ENCODE measurements around a stretch of chr22.

GRCh38 chr22:31345021-31345317 is 1.2 kb downstream of the PATZ1 start:
- PRO-cap: no peak
- RAMPAGE, long total RNA: no peak

GRCh38 chr22:31347287-31348056 is 1.3 kb upstream of the PATZ1 start:
- PRO-cap: unidirectional peak, minus-strand start at chr22:31347577
- RAMPAGE, long total RNA: no peak

DNA sequence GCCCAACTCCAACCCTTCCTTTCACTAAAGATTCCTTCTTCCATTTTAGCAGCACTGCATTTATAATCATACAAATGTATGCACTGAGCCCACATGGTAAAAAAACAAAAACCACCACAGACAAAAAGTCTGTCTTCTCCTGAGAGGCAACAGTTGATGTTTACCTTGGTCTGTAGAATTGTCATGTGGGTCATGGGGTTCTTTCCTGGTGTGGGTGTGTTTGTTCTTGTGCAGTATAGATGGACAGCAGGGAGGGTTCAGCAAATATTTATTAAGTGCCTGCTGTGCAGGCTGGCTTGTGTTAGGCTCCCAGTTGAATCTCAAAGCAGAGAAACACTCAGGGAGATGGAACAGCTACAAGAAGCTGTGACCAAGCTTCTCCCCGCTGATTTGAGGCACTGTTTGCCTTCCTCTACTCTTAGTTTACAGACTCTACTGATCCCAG is 82.2 kb downstream of the PISD start:
- PRO-cap: no peak
- RAMPAGE, long total RNA: no peak

DNA sequence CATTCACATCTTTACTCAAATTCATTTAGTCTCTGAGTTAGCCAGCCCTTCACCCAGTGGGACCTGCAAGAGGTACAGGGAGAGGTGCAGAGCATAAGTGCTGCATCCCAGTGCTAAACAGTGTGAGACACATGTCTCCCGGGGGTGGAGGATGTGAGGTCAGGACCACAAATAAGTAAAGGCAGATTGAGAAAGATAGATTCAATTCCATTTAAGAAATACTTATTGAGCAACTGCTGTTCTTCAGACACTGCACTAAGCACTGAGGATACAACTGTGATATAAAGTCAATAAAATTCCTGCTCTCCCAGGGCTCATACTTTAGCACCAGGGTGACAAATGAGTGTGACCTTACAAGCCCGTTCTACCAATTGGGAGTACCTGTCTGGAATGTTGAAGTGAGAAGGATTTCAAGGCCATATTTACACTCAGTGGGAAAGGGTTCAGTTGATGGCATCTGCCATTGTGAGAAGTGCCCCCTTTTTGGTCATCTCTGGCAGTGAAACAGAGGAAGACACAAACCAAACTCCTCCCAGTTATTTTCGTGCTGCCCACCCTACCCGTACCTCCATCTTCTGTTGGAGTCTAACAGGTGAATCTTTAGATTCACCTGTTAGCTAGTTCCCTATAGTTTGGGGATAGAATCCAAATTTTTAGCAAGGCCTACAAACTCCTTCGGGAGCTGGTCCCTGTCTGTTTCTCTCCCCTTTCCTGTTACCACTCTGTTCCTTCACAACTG is 76.5 kb downstream of the PISD start:
- PRO-cap: no peak
- RAMPAGE, long total RNA: no peak

DNA sequence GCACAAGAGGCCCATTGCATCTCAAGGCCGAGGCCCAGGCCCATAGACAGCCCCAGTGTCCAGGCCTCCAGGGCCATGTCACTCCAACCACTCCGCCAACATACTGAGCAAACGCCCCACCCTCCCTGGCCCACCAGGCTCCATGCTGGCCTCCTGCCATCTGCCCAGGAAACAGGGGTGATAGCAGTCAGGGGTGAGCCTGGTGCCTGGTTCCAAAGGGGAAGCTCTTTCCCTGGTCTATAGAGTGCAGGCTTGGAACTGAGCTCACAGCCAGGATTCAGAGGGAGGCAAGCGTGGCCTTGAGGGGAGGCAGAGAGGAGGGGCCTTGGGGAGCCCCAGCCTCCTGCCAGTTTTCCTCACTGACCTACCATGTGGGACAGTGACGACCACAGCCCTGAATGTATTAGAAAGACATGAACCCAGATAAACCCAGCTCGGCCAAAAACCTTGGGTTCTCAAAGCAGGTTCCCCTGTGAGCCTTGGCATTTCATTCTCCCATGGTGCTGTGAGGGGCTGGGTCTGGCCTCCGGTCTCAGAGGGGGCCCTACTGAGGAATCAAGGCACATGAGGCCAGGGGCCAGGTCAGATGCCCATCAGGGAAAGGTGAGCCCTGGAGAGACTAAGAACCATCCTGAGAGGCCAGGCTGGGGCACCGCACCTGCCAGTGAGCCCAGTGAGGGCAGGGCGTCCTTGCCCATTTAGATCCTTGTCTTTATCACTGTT is 34.5 kb downstream of the PISD start:
- PRO-cap: no peak
- RAMPAGE, long total RNA: no peak

- PRO-cap: no peak
- RAMPAGE, long total RNA: no peak
Observed at GRCh38 chr22:31685185-31685880, 23.3 kb upstream of the PISD start.

DNA sequence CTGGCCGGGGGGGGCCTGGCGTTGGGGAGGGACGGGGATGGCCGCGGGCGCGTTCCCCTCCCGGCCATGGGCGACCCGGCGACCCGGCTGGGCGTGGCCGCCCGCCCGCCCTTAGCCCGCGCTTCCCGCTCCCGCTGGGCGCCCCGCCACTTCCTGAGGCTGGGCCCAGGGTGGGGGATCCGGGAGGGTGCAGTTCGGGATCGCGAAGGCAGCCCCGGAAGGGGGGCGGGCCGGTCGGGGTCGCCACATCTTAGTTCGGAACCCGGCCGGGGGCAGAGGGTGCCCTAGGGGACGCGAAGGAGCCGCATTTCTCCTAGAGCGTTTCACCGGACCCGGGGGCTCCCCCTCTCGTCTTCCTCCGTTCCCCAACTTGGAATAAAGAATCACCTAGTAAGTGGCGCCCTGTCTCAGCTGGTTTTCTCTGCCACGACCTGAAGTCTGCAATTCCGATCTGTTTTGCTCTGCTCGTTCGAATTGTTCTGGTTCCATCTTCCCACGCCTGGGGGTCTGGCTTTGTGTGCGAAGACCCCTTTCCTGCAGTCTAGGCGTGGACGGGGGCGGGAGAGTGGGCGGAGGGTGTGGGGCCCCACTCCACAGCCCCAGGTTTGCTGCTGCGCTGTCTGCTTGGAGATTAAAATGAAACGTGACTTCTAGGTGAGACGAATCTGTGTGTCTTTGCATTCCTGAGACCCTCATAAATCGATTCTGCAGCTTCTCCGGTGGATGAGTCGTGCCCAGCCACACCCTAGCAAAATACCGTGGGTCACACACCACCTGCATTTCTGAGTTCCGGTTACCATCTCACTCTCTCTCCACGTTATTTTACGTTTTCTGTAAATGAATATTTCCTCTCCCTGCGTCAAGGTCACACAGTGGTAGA is 751 bp downstream of the YWHAH start:
- PRO-cap: no peak
- RAMPAGE, long total RNA: no peak

DNA sequence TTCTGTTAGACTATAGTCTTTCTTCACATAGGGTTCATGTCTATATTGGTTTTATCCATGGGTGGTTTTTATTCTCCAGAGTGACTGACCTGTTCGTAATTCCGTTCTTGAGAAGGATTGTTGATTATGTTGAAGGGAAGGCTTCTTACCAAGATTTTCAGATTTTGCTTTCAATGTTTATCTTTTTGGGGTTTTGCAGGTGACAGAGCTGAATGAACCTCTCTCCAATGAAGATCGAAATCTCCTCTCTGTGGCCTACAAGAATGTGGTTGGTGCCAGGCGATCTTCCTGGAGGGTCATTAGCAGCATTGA is 11.6 kb downstream of the YWHAH start:
- PRO-cap: no peak
- RAMPAGE, long total RNA: no peak

DNA sequence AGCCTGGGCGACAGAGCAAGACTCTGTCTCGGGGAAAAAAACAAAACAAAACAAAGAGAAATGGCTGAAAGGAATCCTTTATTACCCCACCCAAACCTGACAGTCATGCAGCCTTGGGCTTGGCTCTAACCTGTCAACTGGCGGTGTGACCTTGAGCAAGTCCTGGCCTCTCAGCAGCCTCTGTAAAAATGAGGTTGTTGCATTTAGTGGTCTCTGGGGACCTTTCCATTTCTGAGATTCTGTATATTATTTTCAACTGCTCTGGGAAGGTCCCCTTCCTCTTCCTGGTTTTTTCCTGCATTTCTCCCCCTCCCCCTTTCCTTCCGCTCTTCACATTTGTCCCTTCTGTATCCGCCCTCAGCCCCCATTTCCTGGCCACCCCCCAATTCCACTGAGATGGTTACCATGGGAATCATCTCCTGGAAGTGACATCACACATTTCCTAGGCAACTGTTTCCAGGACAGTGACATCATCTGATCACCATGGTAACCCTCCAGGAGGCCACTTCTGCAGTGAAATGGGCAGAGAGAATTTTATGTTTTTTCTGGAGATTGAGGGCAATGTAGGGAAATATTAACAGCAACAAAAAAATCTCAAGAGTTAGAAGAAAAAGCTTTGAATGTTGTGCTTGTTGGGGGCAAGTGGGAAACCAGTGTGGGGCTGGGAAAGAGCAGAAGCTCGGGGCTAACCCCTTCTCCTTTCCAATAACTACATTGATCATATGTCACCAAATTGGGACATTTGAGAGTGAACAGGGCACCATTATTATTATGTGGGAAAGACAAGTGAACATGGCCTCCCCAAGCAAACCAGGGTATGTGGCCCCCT is 19.6 kb downstream of the YWHAH start:
- PRO-cap: no peak
- RAMPAGE, long total RNA: no peak

DNA sequence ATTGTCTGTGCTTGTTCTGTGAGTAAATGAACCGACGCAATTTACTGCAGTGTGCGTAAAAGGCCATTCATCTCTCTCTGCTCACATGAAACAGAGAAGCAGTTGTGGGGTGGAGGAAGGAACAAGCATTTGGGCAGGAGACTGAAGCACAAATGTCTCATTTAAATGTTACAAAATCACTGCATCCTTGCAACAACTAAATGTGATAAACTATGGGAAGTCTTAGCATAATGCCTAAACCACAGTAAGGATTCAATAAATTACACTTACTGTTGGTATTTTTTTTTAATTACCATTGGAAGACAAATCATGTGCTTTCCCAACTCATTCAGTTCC is 21.5 kb upstream of the RFPL2 start:
- PRO-cap: no peak
- RAMPAGE, long total RNA: no peak

- PRO-cap: no peak
- RAMPAGE, long total RNA: no peak
Observed at GRCh38 chr22:32331138-32331748, 26.4 kb upstream of the RFPL3 start.

GRCh38 chr22:32334812-32335118 is 22.9 kb upstream of the RFPL3 start:
- PRO-cap: no peak
- RAMPAGE, long total RNA: no peak

GRCh38 chr22:32410575-32411047 is 1.4 kb downstream of the RTCB start:
- PRO-cap: no peak
- RAMPAGE, long total RNA: no peak

GRCh38 chr22:32489108-32489801 is 14.6 kb downstream of the FBXO7 start:
- PRO-cap: no peak
- RAMPAGE, long total RNA: no peak

GRCh38 chr22:32619497-32620049 is 145.0 kb downstream of the FBXO7 start:
- PRO-cap: no peak
- RAMPAGE, long total RNA: no peak

DNA sequence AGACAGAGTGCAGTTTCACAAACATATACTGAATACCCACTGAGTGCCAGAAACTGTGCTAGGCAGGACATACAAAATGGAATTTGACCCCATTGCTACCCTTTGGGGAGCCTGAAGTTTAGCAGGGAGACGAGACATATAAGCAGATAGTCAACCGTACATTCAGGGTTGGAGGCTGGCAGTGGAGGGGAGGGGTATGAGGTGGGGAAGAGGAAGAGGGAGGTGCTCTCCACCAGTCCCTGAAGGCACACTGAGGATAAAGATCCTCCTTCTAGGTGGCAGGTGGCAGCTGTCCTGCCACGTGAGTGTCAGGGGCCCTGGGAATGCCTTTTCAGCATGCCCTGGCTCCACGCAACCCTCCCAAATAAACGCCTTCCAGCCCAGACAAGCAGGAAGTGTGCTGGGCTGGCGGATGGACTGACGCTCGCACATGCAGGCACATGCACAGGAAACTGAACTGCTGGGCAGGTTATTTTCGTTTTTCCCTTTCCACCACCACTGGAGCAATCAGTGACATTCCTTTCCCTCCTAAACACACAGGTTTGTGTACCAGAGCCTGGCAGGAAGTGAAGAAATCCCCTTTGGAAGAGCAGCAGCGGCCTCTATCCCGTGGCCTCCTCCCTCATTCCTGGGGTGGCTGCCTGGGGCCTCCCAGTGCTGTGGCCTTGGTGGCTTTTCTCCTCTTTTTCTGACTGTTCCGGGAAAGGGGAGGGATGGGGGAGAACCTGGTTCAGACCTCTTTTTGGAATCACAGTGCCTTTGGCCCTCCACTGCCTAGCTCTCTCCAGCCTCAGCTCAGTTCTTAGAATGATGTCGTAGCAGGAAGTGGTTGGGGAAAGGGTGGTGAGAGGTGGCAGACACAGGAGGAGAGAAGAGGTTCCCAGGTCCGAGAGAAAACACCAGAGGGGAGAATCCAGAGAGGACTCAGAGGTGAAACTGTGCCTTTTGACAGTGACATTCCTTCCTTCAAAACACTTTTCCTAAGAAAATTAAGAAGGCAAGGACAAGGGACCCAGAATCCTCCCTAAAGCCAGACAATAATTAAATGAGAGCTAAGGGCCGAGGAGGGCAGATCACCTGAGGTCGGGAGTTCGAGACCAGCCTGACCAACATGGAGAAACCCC is 157.0 kb upstream of the TIMP3 start:
- PRO-cap: no peak
- RAMPAGE, long total RNA: no peak

GRCh38 chr22:32764339-32764617 is 37.2 kb upstream of the TIMP3 start:
- PRO-cap: no peak
- RAMPAGE, long total RNA: no peak

DNA sequence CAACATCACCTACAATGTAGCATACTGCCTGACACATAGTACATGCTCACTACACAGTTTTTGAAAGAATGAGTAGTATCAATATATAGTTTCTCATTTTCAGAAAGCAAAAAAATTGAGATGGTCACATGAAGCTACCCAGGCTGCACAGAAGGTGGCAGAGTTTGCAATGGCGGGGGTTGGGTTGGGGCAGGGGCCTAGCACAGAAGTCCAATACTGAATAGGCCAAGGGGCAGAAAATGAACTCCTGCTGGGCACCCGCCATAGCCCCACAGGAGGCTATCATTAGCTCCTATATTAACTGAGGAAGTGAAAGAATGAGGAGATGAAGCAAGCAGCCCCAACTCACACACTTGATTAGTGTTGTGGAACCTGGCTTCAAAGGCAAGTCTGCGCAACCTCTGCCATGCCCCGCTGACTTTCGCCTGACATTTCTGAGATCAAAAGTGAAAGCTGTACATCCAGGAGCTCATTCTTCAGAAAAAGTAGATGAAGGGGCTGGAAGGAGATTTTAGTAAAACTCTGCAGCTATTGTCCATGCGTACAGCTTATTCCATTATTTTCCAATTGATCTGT is 241.3 kb upstream of the SYN3 start:
- PRO-cap: bidirectional peak, plus-strand start at position 472 of the sequence, minus-strand start at position 273 of the sequence
- RAMPAGE, long total RNA: no peak

GRCh38 chr22:33302635-33303111 is 244.5 kb upstream of the SYN3 start:
- PRO-cap: no peak
- RAMPAGE, long total RNA: no peak

GRCh38 chr22:33393429-33393833 is 335.2 kb upstream of the SYN3 start:
- PRO-cap: no peak
- RAMPAGE, long total RNA: no peak

Measured in Karpas-422 (cell line).